Cardiac atrium fibroblast (primary cell): ENCODE data around the gene CDKAL1.

- RAMPAGE, long total RNA = no peak
These were observed 565 bp downstream of the FAM8A1 start for GRCh38 chr6:17600437-17601296.

DNA sequence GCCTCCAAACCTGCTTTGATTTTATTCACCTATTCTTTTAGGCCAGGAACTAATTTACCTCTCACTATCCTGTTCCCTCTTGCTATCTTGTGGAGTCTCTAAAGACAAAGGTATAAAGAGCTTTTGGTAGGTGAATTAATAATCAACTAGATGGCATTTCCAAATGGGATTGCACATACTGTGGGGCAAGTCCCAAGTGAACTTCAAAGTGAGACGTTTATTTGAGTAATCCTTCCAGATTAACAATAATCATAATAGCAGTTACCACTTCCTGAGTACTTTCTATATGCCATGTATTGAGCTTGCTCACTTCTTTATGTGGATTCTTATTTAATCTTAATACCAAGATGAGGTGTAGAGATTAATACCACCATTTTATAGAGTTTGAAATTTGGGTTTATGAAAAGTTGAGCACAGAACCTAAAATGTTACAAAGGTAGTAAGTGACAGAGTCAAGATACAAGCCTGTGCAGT, 2.9 kb downstream of the FAM8A1 start:
- RAMPAGE, long total RNA = no peak

GRCh38 chr6:17811004-17811560, 104.4 kb upstream of the NUP153 start:
- RAMPAGE, long total RNA = no peak

- RAMPAGE, long total RNA = no peak
These were observed 25.1 kb downstream of the KIF13A start for GRCh38 chr6:17962349-17962719.

DNA sequence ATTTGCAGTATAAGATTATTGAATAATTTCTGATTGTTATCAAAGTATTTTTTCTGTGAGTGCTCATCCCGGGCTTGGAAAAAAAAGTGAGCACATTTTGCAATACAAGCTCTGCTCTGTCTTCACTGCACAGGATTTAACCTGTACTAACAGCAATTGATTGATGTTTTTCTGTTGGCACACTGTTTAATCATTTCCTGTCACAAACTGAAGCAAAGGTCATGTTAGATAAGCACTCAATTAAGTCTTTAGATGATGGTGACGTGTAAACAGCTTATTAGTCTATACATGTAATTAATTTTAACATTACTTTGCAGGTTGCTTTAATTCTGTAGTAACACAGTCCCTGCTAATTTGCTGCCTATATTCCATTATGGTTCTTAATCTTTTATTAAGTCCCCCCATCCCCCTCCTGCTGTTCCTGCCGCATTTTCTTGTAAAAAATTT, 65.6 kb downstream of the NHLRC1 start:
- RAMPAGE, long total RNA = no peak

DNA sequence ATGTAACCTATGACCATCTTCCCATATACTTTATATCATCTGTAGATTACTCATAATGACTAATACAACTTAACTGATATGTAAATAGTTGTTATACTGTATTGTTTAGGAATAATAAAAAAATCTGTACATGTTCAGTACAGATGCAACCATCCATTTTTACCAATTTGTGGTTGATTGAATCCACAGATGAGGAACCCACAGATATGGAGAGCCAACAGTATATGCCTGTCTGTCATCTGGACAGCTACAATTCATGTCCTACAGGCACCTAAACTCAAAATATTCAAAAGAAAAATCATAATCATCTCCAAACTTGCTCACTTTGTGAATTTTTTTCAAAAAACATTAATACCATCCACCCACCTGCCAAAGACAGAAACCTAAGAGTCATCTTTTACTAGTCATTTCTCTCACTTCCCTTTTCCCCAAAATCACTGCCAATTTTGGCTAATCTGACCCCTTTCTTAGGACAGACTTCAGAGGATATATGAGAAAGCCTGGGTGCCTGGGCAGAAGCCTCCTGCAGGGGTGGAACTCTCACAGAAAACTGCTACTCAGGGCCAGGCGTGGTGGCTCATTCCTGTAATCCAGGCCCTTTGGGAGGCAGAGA, 4.1 kb downstream of the DEK start:
- RAMPAGE, long total RNA = no peak

GRCh38 chr6:18341045-18341560, 46.0 kb upstream of the RNF144B start:
- RAMPAGE, long total RNA = no peak

- RAMPAGE, long total RNA = no peak
These were observed 13.5 kb downstream of the RNF144B start for GRCh38 chr6:18400325-18401292.

GRCh38 chr6:19153396-19153902, 683.7 kb upstream of the ID4 start:
- RAMPAGE, long total RNA = no peak

GRCh38 chr6:19805131-19806004, 31.8 kb upstream of the ID4 start:
- RAMPAGE, long total RNA = no peak

DNA sequence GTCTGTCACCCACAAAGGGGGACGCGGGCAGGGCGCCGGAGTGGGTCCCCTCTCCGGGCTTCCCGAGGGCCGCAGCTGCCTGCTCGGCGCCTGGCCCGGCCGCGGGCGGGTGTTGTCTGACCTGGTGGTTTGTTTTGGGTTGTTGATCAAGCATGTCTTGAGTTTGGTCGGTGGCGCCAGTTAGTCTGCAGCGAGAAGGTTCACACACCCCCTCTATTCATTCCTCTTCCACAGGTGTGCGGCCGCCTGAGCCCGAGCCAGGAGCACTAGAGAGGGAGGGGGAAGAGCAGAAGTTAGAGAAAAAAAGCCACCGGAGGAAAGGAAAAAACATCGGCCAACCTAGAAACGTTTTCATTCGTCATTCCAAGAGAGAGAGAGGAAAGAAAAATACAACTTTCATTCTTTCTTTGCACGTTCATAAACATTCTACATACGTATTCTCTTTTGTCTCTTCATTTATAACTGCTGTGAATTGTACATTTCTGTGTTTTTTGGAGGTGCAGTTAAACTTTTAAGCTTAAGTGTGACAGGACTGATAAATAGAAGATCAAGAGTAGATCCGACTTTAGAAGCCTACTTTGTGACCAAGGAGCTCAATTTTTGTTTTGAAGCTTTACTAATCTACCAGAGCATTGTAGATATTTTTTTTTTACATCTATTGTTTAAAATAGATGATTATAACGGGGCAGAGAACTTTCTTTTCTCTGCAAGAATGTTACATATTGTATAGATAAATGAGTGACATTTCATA, 2.0 kb downstream of the ID4 start:
- RAMPAGE, long total RNA = no peak

- RAMPAGE, long total RNA = no peak
These were observed 86.1 kb downstream of the MBOAT1 start for GRCh38 chr6:20126020-20126704.

DNA sequence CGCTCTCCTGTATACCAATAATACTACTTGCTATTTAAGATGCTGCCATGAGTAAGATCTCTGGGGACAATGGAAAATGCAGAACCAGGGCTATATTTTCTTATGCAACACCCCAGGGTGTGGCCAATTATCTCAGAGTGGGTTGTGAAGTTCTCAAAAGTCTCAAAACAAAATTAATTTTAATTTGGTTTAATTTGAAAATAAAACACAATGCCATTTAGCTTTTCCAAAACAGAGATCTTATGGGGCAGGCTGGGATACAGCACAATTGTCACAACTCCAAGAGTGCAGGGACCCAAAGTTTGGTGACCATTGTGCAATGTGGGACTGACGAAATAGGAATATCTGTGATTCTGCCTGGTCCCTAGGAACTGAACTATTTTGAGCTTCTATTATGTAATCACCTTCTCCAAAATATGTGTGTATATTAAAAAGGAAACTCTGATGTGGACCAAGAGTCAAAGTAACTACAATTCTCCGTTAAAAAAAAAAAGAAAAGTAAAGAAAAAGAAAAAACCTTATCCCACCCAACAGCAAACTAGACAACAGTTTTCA, 43.1 kb downstream of the MBOAT1 start:
- RAMPAGE, long total RNA = no peak

GRCh38 chr6:20210850-20211554, 1.3 kb downstream of the MBOAT1 start:
- RAMPAGE, long total RNA = no peak

DNA sequence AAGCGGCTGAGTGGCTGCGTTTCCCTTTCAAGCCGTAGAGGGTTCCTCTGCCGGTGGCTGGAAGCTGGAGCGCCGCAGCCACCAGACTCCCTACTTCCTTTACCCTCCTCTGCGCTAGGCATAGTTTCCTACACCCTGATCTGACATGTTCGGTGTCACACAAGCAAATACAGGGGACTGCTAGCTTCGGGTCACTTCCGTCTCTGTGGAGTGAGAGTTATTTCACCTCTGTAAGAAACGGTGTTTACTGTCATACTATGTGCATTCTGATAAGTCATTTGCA, 500 bp upstream of the MBOAT1 start:
- RAMPAGE, long total RNA = no peak

- RAMPAGE, long total RNA = no peak
These were observed 10.2 kb downstream of the E2F3 start for GRCh38 chr6:20411690-20412501.

DNA sequence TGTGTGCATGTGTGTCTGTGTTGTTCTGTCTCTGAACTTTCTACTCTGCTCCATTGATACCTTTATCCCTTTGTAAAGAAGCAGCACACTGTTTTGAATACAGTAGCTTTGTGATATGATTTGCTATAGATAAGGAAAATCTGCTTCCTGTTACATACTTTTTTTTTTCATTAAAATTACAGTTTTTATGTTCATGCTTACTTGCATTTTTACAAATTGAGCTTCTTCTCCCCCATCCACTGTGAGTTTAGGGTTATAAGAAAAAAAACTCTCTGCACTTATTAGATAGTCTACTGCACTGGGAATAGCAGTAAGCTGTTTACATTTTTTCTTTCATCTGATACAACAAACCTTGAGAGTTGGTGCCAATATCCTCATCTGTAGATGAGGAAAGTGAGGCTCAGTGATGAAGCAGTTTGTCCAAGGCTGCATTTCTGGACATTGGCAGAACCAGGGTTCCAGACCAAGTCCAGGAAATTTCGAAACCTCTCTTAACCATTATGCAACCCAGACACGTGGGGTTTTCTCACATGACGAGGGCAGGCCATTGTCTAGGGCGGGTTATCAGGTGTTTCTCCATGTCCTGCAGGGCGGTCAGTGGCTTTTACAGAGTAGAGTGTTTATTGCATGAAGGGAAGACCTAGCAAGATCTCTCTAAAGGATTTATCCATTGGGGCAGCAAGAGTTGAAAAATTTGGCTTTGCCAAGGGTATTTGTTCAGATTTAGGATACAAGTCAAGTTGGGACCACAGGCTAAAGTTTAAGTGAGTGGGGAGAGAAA, 22.9 kb downstream of the E2F3 start:
- RAMPAGE, long total RNA = no peak

- RAMPAGE, long total RNA = start-site peak on the plus strand at chr6:20534447-20534470, 10 and 12 reads in 2 replicates
These were observed at the start of gene CDKAL1 for GRCh38 chr6:20534253-20534927. Gene CDKAL1, plus strand, starts transcription at chr6:20534457.

GRCh38 chr6:20540766-20541090, 6.5 kb downstream of the CDKAL1 start:
- RAMPAGE, long total RNA = no peak

DNA sequence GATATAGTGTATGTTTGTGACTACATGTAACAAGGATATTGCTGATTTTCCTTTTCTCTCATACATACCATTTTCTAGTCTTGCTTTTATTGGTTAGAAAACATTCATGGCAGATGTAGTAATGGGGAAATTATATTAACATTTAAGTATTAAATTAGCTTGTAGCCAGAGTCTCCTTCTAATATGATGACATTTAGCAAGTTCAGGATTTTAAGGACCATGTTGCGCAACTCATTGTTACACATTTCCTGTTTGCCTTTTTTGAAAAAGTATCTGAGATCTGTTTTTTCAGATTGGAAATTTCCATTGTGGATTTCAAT, 38.6 kb downstream of the CDKAL1 start:
- RAMPAGE, long total RNA = no peak